Parietal lobe (tissue), 2 donors: ENCODE data around the genes ASB2 and SERPINA1.

GRCh38 chr14:93045008-93045756 lies 70.5 kb downstream of the ITPK1 start:
- RAMPAGE, long total RNA, result no peak

DNA sequence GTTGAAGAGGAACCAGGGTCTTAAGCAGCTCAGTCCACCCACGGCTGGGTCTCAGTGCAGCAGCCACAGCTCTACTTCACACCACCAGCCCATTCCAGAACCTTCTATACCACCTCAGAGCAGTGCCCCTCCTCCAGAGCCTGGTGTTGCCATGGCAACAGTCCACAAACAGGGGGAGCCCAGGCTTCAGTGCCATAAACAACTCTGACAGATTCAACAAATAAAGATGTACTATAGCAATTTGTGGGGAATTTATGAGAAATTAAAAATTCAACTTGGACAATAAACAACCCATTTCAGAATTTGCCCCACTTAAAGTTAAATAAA lies 59.2 kb downstream of the ITPK1 start:
- RAMPAGE, long total RNA, result no peak

DNA sequence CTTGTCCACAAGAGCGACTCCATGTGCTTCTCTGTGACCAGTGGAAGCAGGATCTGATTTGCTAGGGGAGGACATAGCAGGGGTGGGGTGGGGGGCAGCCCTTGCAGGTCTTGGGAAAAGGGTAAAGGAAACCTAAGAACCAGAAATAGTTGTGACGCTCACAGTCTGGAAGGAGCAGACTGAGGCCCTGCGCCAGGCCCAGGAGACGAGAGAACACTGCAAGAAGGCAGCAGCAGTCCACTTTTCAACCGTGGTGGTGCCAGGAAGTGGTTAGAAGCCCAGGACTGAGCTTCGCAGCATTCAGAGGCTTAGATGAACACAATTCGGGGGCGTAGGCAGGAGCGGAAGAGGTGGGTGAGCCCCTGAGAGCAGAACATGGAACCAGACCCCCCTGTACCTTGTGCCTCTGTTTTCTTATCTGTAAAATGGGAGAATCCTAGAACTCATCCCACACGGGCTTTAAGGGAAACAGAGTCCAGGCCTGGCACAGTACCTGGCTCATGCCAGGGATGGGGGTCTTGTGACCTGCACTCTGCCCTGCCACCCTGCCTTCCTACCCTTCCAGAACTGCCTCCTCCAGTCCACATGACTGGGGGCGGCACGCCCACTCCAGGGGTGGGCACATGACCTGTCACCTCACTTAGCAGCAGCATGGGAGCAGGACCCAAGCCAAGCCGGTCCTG lies 33.5 kb downstream of the ITPK1 start:
- RAMPAGE, long total RNA, result no peak

DNA sequence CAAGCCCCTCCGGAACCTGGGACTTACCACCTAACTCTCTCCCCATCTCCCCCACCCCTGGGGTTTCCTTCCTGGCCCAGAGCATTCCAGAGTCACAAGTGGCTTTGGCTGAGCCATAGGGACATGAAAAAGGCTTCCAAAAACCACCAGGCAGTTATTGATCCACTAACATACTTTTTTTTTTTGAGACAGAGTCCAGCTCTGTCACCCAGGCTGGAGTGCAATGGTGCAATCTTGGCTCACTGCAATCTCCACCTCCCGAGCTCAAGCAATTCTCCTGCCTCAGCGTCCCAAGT lies 9.0 kb downstream of the ITPK1 start:
- RAMPAGE, long total RNA, result no peak

- RAMPAGE, long total RNA, result no peak
Observed at GRCh38 chr14:93122801-93123221, 7.1 kb upstream of the ITPK1 start.

DNA sequence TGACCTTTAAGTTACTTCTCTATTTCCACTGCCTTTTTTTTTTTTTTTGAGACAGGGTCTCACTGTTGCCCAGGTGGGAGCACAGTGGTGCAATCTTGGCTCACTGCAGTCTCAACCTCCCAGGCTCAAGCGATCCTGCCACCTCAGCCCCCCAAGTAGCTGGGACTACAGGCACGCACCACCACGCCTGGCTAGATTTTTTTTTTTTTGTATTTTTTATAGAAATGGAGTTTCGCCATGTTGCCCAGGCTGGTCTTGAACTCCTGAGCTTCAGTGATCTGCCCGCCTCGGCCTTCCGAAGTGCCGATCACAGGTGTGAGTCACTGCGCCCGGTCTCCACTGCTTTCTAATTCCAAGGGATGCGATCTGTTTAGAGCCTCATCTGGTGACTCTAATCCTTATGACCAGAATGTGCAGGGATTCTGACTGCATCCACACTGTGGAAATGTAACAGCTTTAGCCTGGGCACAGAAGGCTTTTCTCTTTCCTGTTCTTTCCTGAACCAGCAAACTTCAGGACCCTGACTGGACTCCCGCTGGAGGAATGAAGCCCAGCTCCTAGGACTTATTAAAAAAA lies 34.1 kb downstream of the UBR7 start:
- RAMPAGE, long total RNA, result no peak

DNA sequence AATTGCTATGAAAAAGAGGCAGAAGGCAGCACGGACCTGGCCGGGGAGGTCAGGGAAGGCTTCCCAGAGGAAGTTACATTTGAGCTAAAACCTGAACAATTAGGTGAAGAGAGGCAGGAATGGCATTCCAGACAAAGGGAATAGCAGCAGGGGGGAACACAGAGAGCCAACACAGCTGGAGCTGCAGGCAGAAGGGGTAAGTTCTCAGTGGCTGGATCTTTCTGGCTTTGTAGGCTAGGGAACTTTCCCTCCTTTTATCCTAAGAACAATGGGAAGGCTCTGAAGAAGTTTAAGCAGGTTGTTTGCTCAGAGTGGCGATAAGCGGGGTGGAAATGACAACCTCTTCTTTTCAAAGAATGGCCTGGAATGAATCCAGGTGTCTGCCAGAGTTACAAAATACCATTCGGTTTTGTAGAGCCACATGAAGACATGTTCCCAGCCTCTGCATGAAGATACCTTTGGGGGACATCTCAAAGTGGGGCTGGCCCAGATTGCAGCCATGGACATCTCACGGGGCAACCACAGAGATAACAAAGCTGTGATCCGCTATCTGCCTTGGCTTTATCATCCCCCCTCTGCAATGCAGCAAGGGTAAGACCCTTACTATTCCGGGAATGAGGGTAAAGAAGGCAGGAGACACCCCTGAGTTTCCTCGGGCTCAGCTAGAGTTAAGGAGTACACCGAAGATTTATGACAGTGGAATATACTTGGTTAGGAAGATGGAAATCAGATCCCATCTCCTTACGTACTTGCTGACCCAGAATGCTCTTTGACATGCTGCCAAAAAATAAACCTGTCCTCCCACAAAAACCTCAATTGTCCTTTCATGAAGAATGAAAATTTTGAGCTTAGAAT lies 99.8 kb downstream of the PRIMA1 start:
- RAMPAGE, long total RNA, result no peak

DNA sequence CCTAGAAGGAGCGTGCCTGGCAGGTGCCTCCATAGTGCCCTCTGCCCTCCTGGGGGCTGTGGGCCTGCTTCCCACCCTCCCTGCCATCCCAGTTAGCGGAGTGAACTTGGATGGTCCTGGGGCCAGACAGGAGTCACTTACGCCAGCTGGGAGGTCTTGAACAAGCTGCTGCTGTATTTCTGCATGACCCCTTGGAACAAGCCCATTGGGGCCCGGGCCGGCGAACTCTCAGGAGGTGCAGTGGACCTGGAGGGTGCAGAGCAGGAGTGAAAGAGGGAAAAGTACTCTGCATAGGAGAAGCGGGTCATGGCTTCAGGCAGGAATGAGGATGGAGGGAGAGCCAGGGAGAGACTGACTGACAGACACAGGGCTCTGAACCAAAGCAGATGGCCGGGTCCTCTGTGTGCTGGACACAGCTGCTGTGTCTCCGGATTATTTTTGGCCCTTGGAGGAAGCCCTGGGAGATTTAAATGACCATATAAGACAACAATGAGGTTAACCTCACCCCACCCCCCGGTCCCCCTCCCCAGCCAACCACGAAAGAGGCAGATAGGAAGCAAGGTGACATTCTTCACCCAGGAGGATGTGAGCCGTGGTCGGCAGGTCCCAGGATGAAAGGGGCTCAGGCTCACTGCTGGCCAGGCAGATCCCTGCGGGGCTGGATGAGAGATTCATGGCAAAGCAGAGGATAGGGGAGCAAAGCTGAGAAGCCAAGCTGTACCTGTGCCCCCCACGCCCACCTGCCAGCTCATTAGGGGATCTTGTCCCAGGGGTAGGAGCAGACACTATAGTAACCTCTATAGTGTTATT lies 19.5 kb downstream of the ASB2 start:
- RAMPAGE, long total RNA, result no peak

DNA sequence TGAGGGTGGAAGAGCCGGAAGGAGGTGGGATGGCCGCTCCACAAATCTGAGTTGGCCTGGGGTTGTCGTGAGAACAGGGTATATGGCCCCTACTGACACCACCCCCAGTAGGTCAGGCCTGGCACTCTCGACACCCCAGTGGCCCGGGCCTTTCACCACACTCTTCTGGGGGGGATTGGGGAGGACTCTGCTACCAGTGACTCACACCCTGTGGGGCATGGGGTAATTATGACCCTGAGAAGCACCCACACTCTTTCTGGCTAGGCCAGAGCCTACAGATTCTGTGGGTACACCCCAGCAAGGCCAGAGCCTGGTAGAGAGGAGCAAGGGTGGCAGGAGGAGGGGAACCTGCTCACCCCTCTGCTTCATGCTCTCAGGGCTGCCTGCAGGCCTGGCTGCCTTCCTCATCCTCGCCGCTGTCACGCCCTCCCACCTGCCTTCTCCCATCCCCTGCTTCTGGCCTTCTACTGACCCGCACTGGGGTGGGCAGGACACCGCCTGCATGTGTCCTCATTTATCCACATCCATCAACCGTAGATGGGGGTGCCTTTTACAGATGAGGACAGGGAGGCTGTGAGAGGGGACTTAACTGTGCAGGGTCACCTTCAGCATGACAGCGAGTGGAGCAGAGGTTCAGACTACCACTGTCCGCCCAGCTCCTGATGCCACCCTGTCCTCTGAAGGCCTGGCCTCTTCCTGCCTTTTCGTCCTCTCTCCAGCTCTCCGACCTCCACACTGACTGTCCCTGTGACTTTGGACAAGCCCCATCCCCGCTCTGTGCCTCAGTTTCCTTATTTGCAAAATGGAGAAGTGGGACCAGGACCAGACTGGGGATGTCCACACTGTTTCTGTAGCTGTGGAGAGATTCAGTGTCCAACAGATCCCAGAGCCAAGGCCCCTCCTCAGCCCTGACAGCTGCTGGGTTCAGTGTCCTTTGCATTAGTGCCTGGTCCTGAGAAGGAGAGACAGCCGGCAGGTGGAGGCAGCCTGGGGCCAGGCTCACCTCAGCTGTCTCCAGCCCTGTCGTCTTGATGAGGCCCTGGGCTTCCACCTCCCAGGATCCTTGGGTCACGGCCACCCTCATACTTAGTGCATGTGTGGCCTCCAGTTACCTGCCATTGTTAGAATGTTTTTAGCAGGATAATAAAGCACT lies 18.2 kb downstream of the ASB2 start:
- RAMPAGE, long total RNA, result no peak

GRCh38 chr14:93972337-93972756 lies 4.0 kb downstream of the ASB2 start:
- RAMPAGE, long total RNA, result no peak

GRCh38 chr14:93975829-93976950 lies at the start of gene ASB2:
ASB2 (minus strand) TSS chr14:93976570.
- RAMPAGE, long total RNA, result no peak

GRCh38 chr14:94041796-94042488 lies 15.8 kb downstream of the OTUB2 start:
- RAMPAGE, long total RNA, result no peak

- RAMPAGE, long total RNA, result no peak
Observed at GRCh38 chr14:94045455-94046017, 19.4 kb downstream of the OTUB2 start.

- RAMPAGE, long total RNA, result no peak
Observed at GRCh38 chr14:94058470-94058865, 22.5 kb downstream of the DDX24 start.

DNA sequence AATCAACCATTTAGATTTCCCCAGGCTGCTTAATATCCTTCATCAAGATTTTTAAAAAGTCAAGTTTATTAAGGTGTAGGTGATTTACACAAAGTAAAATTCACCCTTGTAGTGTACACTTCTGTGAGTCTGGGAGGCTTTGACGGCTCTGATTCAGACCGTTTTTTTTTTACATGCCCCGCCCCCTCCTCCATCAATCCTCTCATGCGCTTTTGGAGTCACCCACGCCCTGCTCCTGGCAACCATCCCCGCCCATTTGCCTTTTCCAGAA lies 632 bp upstream of the IFI27L2 start:
- RAMPAGE, long total RNA, result no peak

DNA sequence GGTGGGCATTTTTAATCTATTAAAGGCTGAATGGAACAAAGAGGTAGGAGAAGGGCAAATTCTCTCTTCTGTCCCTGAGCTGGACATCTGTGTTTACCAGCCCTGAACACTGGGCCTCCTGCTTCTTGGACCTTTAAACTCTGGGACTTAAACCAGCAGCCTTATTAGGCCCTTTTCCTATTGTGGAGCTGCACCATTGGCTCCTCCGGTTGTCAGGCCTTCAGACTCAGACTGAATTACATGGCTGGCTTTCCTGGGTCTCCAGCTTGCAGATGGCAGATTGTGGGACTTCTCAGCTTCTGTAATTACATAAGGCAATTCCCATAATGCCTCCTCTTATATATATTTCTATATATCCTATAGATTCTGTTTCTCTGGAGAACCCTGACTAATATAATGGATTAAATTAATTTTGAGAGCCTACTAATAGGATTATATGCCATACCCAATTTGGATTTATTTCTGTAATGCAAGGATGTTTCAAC lies 6.4 kb downstream of the SERPINA6 start:
- RAMPAGE, long total RNA, result no peak

DNA sequence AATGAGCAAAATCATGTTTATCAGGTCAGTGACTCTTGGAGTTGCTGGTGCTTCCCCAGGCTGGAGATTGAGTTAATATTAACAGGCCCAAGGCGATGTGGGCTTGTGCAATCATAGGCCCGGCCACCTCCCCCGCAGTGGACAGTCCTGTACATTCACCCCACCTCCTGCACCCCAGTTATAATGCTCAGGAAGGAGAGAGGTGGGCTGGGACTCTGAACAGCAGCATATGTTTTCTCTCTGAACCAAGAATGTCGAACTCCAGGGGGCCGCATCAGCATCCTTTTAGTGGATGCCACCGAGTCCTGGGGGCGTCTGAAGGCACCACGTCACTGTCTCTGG lies 32.1 kb upstream of the SERPINA6 start:
- RAMPAGE, long total RNA, result no peak

DNA sequence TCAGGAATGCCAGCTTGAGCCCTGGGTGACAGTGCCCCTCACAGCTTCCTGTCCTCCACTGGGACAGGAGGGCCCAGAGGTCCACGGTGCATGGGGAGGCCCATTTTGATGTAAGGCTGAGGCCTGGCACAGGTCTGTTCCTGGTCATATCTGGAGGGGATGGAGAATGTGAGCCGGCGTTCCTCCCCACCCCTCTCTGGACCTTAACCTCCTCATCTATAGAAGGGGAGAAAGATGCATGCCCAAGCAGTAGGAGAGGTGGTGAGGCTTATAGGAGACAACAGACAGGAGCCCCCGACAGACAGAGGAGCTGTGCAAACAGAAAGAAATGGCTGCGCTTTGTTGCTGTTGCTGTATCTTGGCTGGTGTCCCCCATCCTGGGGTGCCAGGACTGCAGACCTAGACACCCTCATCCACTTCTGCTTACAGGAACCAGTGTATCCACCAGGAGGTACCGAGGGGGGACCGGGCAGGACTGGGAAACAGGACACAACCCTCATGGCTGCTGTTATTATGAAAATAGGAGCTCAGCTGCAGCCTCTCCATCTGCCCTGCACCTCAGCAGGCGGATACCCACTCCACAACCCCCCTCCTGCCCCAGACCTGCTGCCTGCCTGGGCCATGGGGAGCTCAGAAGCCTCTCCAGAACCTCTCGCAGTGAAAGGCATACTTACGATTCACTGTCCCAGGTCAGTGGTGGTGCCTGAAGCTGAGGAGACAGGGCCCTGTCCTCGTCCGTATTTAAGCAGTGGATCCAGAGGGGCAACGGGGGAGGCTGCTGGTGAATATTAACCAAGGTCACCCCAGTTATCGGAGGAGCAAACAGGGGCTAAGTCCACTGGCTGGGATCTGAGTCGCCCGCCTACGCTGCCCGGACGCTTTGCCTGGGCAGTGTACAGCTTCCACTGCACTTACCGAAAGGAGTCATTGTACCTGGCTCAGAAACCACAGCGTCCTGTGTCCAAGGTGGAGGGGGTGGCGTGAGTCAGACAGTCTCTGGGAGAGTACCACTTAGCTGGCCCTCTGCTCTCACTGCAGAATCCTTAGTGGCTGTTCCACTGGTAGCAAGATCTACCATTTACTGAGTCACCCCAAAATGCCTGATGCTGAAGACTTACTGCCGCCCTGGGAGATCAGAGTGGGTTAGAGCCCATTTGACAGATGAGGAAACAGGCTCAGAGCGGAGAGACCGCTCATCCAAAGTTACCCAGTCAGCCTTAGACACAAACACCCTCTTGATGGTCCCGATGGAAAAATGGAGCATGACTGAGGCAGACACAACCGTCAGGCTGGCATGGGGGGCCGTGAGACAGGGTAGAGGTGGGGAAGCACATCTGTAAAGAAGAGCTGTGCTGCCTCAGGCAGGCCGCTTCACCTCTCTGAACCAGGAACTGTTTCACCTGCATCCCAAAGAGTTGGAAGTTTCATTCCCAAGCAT lies at the start of gene SERPINA1:
SERPINA1 (minus strand) TSS at position 717 of the 1,438 bp plus-strand sequence.
- RAMPAGE, long total RNA, result no peak

GRCh38 chr14:94392055-94393137 lies 4.0 kb upstream of the SERPINA1 start:
- RAMPAGE, long total RNA, result no peak

GRCh38 chr14:94395692-94396527 lies 7.5 kb upstream of the SERPINA1 start:
- RAMPAGE, long total RNA, result no peak